Thoracic aorta endothelial cell (primary cell): Measurements from ENCODE around the gene MAP9.

- CAGE, long polyA plus RNA, result no peak
Observed at GRCh38 chr4:154567535-154568739, 5.1 kb downstream of the FGB start.

GRCh38 chr4:155107080-155107545 is 101.3 kb upstream of the NPY2R start:
- CAGE, long polyA plus RNA, result no peak

GRCh38 chr4:155376184-155377446 is at the start of gene MAP9:
TSS of gene MAP9 (minus strand) at chr4:155376965.
- CAGE, long polyA plus RNA, result no peak

DNA sequence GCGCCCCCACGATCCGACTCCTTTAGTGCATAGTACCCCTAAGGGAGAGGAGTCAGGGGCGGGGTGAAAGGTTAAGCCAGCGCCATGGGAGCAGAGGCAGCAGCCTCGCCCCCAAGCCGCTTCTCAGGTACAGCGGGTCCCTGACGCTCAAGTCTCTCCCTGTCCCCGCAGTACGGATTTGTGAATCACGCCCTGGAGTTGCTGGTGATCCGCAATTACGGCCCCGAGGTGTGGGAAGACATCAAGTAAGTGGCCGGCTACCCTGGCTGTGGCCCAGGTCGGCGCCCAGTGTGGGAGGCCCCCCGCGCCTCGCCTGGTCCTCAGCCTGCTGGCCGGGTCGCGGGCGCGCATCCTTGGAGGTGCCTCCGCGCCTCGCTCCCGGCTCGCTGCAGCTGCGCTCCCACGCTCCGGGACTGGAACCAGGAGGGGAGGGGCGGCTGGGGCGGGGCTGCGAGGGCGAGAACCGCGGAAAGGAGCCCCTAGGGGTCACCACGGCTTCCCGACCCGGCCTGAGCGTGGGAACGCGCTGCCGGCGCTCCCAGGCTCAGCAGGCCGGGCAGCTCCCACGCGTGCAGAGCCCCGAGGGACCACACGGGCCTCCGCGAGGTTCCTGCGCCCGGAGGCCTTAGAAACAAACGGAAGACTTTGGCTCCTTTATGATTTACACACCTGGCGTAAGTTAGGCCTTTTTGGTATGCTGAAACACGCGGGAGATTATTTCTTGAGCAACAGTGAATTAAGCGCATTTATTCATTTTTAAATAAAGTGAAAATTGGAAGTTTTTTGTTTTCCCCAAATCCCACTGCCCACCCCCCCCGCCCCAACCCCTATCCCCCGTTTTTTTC is 1.0 kb downstream of the GUCY1B1 start:
- CAGE, long polyA plus RNA, result no peak

- CAGE, long polyA plus RNA, result no peak
Observed at GRCh38 chr4:155952194-155953005, 1.3 kb downstream of the CTSO start.

GRCh38 chr4:155953006-155953417 is 654 bp downstream of the CTSO start:
- CAGE, long polyA plus RNA, result no peak

DNA sequence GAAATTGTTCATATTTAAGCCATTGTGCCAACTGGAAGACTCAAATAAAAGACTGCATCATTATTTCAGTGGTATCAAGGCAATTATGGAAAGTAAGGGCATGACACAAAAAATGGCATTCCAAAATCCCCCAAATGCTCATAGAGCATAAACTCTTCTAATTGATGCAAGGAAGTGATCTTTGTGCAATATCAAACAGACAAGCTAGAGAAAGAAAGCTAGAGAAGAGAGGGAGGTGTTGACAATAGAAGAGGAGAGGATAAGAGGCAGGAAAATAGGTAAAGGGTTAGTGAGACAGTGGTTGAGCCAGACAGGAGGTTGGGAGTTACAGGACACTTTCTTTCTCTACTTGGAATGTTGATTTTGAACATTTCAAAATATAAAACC is 134.1 kb downstream of the PDGFC start:
- CAGE, long polyA plus RNA, result no peak

- CAGE, long polyA plus RNA, result no peak
Observed at GRCh38 chr4:156946470-156947396, 24.9 kb downstream of the PDGFC start.

GRCh38 chr4:157222823-157223397 is 2.4 kb downstream of the GRIA2 start:
- CAGE, long polyA plus RNA, result no peak

DNA sequence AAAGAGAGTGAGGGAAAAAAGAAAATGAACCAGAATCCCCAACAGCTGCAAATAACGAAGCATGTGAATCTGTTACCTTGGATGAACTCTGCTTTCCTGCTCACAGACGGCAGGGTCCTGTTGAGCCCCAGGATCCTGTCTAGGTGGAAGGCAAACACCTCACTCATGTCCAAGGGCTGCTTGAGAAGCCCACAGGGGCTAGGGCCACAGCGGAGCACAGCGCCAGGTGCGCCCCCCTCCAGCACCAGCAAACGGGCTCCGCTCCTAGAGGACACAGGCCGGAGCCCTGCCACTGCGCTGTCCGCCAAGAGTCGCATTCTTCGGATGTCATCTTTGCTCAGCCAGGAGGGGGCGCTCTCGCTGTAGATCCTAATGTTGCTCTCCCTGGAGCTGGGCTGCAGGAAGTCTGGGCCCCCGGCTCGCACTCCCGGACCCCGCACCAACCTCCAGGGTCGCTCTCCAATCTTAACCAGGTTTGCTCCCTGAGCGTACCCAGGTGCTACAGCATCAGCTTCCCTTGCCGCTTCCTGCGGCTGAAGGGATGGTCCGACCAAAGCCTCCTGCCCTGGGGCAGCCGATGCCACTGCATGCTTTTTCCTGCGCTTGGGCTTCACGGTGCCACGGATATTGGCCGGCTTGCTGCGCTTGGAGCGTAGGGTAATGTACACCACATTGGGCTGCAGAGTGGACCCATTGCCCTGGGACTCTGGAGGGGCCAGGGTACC is 2.3 kb downstream of the GASK1B start:
- CAGE, long polyA plus RNA, result no peak

DNA sequence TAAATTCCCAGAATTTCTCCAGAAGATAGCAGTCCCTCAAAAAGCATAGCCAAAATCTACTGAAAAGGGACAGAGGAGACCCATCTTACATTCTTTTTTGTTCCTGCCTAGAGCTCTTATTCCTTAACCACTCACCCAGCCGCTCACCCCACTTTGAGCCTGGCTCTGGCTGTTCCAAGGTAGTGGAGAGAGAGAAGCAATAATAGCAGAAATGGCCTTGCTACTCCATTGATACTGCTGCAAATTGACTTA is 1.7 kb upstream of the GASK1B start:
- CAGE, long polyA plus RNA, result no peak

DNA sequence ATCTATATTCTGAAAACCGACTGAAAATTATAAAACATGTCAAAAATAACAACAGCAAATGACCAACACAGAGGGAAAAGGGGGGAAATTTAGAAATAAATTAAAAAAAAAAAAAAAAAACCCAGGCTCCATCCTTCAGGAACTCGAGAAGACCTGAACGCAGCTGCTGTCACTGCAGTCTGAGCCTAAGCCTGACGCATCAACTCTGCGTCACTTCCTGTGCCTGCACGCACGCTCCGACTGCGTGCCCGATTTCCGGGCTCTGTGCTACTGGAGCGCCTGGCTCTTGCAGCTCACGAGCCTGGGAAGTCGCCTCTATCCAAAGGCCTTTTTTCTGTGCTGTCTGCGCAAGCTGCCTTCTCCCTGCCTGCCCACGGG is 9.8 kb upstream of the GASK1B start:
- CAGE, long polyA plus RNA, result no peak

DNA sequence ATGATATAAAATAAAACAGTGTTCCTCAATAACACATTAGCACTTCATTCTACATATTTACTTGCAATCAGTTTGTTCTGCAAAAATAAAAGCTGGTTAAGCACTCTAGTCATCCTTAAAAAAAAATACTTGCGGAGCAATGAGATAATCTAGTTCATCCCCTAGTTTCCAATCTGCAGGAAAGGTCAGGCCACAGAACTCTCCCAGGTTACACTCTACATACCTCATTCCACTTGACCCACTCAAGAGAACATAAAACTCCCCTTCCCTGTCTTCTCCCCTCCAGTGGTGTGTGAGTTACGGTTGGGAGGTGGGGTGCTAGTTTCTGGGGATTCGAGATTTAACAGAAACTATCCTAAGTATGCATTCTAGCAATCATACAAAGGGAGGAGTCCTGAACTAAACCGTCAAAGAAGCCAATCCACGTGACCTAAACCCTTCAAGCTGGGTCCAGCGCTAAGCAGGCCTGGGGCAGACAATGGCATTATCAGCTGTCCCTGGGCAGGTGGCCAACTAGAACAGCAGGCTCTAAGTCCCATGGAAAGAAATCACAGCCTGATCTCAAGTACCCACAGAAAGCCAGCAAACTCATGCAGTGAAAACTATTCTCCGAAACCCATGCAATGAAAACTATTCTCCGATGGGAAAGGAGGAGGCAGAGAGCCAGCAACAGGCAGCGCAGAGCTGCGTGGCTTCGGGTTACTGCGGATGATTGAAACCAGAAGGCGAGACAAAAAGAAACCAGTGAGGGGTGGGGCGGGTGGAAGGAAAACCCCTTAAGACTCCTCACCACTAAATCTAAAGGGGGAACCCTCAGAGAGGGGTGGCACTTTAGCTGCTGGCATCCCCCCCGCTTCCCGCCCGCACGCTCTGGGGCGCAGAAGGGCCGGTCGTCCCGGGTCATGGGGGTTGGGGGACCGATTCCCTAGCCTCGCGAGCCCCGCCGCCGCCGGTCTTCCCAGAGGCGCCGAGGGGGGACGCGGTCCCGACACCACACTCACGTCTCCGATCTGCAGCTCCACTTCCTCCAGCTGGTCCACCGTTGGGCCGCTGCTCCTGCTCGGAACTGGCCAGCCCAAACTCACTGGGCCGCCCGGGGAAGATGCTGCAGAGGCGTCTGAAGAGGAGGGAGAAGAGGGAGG is 701 bp downstream of the C4orf46 start:
- CAGE, long polyA plus RNA, result no peak

- CAGE, long polyA plus RNA, result no peak
Observed at GRCh38 chr4:158715340-158715738, 7.9 kb downstream of the PPID start.

DNA sequence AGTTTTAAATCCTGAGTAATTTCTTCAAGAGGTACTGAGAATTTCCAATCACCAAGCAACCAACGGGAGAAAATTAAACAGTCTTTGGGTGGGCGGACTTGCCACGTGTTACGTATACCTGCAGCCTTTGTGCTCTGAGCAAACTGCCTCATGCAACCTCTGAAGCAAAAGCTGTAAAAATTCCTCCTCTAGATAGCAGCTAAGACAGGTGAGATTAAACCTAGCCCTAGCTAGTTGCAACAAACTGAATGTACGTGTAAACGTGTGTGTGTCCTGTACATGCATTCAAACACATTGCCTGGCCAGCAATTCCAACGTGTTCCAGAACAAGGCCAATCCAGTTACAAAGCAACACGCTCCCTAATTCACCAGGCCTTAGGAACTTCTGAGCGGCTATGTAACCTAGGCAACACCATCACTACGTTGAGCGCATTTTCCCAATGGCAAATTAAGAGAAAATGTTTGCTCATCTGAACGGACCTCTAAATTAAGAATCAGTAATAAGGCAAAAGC is 907 bp downstream of the PPID start:
- CAGE, long polyA plus RNA, result no peak

DNA sequence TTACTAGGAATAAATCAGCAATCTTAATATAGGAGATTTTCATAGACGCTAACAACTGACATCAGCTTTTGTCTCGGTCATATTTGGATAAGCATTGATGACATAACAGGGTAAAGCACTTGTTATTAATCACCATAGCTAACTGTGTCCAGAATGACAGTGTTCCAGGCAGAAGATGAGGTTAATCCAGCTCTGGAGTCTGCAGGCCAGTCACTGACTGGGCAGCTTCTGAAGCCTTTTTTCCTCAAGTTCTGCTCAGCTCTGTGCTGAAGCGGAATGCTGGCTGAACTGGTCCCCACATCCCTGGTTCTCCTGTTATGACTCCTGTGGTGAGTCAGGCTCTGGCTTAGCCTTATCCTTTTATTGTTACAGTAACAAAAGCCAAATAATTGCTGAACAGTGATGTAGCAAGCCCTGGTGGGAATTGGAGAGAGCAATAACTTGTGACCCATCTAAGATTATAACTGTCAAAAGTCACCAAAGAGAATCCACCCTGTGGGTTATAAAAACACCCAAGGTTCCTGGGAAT is 41.9 kb downstream of the FNIP2 start:
- CAGE, long polyA plus RNA, result no peak

- CAGE, long polyA plus RNA, result no peak
Observed at GRCh38 chr4:158811380-158812177, 42.8 kb downstream of the FNIP2 start.

GRCh38 chr4:158845127-158845433 is 76.3 kb downstream of the FNIP2 start:
- CAGE, long polyA plus RNA, result no peak

- CAGE, long polyA plus RNA, result no peak
Observed at GRCh38 chr4:158867993-158869126, 99.5 kb downstream of the FNIP2 start.

DNA sequence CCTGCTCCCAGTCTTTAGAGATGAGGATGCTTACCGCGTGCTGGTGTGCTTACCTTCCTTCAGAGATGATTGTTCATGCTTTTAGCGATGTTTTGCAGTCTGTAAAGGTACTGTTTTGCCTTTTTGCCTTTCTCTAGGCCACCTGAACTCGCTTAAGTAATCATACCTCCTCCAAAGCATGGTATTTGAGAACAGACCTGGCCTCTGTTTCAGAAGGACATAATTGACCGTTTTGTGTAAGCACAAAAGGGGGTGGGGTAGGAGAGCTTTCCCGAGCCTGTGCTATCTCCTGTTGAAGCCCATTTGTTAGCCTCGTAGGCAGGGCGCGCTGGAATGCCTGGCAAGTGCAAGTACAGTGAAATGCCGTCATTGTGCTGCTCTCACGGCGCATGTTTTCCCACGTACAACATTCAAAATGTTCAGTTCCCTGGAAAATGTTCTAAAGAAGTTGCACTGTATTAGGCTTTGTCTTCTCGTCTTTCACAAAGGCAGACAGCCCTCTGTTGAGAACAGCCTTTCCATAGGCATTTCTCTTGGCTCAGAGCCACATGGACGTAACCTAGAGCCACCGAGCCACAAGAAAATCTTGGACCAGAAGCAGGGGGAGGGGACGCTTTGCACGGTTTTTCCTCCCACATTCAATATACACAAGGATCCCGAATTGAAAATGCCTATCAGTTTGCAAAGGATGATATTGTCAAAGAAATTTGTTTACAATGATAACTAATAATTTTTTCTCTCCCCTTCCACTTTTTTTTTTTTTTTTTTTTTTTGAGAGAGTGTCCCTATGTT is 13.1 kb upstream of the C4orf45 start:
- CAGE, long polyA plus RNA, result no peak